Epithelial cell of alveolus of lung (primary cell): ENCODE measurements around the gene TCF4.

- RAMPAGE, long total RNA, result start-site peak on the minus strand at chr18:55588122-55588153, 20 and 24 reads in 2 replicates
- RRBS, result 1% methylated on average over 29 of the region's 94 CpGs
Observed at GRCh38 chr18:55587363-55588398, at the start of gene TCF4. TSS of gene TCF4 (minus strand) at chr18:55588192.

- RAMPAGE, long total RNA, result no peak
- RRBS, result 1% methylated on average over 18 of the region's 78 CpGs
Observed at GRCh38 chr18:55780064-55781274, 192.5 kb upstream of the TCF4 start.

DNA sequence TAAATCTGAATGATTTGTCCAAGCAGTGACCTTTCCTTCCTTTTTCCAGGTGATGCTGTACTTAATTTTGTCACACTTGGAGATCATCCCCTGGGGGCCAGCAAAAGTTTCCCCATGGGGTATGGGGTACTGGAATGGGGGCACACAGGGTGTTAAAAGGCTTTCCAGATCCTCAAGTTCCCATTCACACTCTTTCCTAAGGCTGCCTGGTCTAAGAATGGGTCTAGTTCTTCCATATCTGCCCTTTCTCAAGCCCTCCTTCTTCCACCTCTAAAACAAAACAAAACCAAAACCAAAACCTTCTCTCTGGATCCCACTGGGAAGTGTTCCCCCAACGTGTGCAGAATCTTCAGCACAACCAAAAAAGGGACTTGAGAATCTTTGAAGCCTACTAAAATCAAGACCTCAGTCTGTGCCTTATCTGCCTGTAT, 207.1 kb upstream of the TCF4 start:
- RAMPAGE, long total RNA, result no peak
- RRBS, result no CpG with 5 or more reads among the region's 1 CpG

DNA sequence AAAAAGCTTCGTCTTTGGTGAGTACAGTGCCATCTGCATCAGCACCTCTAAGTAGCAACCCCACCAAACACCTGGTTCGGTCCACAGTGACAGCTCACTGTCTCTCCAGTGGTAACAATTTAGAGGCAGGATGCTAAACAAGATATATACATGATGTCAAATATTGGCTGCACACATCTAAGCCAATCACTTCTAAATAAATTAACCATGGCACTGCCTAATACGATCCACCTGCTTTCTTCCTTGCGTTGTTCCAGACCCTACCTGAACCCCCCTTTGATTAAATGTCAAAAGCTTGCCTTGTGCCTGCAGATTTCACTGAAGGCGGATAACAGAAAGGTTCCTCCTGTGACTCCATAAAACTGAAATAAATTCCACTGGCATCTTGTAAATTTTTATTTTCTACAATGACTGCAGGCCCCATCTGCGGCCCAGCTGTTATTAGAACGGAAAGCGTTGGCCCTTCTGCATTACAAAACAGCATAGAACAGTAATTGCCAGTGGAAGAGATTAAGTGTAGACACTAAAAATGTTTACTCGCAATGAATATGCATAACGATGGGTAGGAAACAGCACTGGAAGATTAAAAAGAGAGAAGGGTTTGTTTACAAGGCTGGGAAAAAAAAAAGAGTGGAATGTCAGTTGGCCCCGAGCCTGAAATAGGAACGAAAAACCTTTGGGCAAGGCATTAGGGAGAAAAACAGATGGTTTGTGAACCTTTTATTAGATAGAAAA, 275.7 kb upstream of the TCF4 start:
- RAMPAGE, long total RNA, result no peak
- RRBS, result no CpG with 5 or more reads among the region's 12 CpGs

GRCh38 chr18:55997825-55998610, 410.0 kb upstream of the TCF4 start:
- RAMPAGE, long total RNA, result no peak
- RRBS, result no CpG with 5 or more reads among the region's 14 CpGs

DNA sequence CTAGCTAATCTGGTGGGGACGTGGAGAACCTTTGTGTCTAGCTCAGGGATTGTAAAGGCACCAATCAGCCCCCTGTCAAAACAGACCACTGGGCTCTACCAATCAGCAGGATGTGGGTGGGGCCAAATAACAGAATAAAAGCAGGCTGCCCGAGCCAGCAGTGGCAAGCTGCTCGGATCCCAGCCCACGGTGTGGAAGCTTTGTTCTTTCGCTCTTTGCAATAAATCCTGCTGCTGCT, 65.5 kb downstream of the TXNL1 start:
- RAMPAGE, long total RNA, result no peak
- RRBS, result no CpG with 5 or more reads among the region's 5 CpGs

DNA sequence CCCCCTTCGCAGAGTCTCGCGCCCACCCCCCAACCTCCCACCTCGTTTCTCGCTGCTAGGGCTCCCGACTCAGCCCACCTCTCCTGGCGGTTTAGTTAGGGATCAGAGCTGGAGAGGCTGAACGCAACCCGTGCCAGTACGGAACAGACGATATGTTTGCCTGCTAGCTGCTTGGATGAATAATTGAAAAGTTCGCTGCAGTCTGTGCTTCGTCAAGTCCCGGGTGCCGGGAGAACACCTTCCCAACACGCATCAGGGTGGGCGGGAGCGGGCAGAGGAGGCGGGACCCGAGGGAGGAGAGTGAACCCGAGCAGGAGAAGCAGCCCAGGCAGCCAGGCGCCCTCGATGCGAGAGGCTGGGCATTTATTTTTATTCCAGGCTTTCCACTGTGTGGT, 5.6 kb downstream of the ONECUT2 start:
- RAMPAGE, long total RNA, result no peak
- RRBS, result no CpG with 5 or more reads among the region's 24 CpGs

GRCh38 chr18:57737392-57738098, 65.6 kb downstream of the ATP8B1 start:
- RAMPAGE, long total RNA, result no peak
- RRBS, result no CpG with 5 or more reads among the region's 8 CpGs

DNA sequence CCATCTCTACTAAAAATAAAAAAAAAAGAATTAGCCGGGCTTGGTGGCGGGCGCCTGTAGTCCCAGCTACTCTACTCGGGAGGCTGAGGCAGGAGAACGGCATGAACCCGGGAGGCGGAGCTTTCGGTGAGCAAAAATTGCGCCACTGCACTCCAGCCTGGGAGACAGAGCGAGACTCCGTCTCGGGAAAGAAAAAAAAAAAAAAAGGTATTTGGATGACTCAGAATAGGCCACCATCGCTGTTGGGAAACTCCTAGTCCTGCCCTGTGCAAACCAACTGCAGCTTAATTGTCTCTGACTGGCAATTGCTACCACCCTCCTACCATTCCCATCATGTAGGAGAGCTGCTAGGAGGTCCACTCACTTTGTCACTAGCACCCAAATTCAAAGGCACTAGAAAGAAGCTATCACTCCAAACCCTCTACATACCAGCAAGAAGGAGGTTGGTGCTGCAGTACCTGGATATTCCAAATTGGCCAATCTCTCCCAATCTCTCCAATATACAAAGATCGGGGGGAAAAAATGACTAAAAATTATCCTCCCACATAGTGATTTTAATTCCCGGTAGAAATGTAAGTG, 43.4 kb downstream of the ATP8B1 start:
- RAMPAGE, long total RNA, result no peak
- RRBS, result no CpG with 5 or more reads among the region's 15 CpGs

- RAMPAGE, long total RNA, result no peak
- RRBS, result no CpG with 5 or more reads among the region's 3 CpGs
Observed at GRCh38 chr18:57806739-57807332, 3.7 kb upstream of the ATP8B1 start.

GRCh38 chr18:57902264-57902695, 99.2 kb upstream of the ATP8B1 start:
- RAMPAGE, long total RNA, result no peak
- RRBS, result no CpG with 5 or more reads among the region's 4 CpGs

- RAMPAGE, long total RNA, result no peak
- RRBS, result no CpG with 5 or more reads among the region's 3 CpGs
Observed at GRCh38 chr18:58080370-58080875, 36.4 kb downstream of the NEDD4L start.

GRCh38 chr18:58087865-58088565, 44.0 kb downstream of the NEDD4L start:
- RAMPAGE, long total RNA, result no peak
- RRBS, result no CpG with 5 or more reads among the region's 5 CpGs

DNA sequence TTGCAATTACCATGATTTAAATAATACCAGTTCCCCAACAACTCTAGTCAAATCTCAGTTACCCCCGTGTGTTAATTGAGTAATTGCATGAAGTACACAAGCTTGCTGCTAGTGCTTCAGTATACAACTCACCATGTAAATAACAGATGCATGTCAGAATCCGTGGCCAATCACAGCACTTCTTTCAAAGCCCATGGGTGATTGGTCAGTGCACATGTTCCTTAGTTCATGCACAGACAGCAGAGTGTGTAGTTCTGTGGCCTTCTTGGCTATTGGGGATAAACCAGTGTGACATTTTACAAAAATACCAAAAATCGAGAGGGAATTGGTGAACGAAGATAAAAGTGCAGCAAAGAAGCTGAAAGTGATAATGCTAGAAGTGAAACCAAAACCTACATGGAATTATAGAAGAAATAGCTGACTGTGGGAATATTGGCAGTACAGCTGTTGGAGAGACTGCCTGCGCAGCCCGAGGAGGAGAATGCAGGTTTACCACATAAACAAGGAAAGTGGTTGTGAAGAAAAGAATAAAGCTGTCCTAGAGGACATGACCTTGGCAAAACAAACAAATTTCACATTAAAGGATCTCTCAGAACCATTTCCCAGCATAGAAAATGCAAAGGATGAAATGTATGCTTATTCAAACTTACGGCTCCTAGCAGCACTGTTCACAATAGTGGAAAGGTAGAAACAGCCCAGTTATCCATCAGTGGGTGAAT, 59.5 kb downstream of the NEDD4L start:
- RAMPAGE, long total RNA, result no peak
- RRBS, result no CpG with 5 or more reads among the region's 7 CpGs

GRCh38 chr18:58195092-58196121, 151.4 kb downstream of the NEDD4L start:
- RAMPAGE, long total RNA, result no peak
- RRBS, result no CpG with 5 or more reads among the region's 29 CpGs

- RAMPAGE, long total RNA, result no peak
- RRBS, result 97% methylated on average over 12 of the region's 87 CpGs
Observed at GRCh38 chr18:58255811-58256765, 212.1 kb downstream of the NEDD4L start.

GRCh38 chr18:58257218-58258049, 213.4 kb downstream of the NEDD4L start:
- RAMPAGE, long total RNA, result no peak
- RRBS, result no CpG with 5 or more reads among the region's 17 CpGs

DNA sequence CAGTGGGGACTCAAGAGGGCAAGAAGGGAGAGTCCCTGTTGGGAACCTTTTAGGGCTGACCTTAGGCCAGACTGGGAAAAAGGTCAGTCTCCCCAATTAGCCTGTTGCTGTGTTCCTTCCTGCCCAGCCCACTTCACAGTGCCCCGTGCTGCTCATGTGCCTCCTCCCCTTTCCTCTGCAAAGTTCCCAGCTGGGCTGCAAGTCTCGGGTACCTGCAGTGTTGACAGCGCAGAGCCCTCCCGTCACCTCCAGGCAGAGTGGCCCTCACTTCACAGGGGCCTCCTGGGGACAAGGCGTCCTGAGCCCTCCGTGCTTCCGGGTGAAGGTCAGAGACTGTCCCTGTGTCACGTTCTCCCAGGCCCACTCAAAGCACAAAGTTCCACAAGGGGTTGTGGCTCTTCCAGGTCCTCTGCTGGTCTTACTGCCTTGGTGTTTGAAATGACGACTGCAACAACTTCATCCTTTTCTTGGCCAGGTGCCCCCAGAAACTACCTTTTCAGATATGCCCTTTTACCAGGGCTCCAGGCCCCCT, 225.8 kb downstream of the ALPK2 start:
- RAMPAGE, long total RNA, result no peak
- RRBS, result no CpG with 5 or more reads among the region's 9 CpGs

DNA sequence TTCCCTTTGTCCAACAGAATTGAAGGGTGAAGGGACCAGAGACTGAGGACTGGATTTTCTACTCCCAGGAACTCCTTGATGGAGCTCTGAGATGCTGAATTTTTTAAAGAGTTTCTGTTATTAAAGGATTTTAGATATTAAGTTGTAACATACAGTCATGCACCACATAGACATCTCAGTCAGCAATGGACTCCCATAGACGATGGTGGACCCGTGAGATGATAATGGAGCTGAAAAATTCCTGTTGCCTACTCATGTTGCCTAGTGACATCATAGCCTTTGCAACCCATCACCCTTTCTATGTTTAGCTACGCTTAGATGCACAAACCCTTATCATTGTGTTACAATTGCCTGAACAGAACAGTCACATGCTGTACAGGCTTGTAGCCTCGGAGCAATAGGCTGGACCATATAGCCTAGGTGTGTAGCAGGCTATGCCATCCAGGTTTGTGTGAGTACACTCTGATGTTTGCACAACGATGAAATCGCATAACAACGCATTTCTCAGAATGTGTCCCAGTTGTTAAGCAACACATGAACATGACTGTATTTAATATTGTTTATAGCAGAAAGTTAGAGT, 221.7 kb downstream of the ALPK2 start:
- RAMPAGE, long total RNA, result no peak
- RRBS, result no CpG with 5 or more reads among the region's 7 CpGs

GRCh38 chr18:58414739-58415393, 214.0 kb downstream of the ALPK2 start:
- RAMPAGE, long total RNA, result no peak
- RRBS, result no CpG with 5 or more reads among the region's 10 CpGs